Measurements from ENCODE around the gene RGPD6.

GRCh38 chr2:108585019-108585807, 50.9 kb downstream of the LIMS1 start:
- PRO-cap = no peak

- PRO-cap = no peak
Observed at GRCh38 chr2:108616881-108617417, 82.7 kb downstream of the LIMS1 start.

- PRO-cap = no peak
Observed at GRCh38 chr2:108684356-108685461, 34.6 kb upstream of the RANBP2 start.

DNA sequence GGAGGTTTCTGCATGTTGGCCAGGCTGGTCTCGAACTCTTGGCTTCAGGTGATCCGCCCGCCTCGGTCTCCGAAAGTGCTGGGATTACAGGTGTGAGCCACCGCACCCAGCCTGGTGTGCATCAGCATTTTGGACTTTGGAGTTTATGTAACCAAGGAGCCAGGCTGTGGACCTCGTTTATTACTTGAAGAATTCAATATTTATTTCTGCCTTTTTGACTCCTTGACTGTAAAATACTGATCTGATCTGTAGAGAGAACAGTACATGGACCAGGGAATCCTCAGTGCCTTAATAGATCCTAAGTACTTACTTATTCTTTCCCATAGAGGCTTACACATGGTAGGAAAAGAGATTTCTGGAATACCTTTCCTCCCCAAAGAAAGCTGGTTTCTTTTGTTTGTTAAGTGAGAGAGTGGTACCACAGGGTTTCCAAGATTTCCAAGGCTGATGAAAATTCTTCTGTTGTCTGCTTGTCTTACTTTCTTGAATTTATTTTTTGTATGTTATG, 8.6 kb downstream of the RANBP2 start:
- PRO-cap = no peak

DNA sequence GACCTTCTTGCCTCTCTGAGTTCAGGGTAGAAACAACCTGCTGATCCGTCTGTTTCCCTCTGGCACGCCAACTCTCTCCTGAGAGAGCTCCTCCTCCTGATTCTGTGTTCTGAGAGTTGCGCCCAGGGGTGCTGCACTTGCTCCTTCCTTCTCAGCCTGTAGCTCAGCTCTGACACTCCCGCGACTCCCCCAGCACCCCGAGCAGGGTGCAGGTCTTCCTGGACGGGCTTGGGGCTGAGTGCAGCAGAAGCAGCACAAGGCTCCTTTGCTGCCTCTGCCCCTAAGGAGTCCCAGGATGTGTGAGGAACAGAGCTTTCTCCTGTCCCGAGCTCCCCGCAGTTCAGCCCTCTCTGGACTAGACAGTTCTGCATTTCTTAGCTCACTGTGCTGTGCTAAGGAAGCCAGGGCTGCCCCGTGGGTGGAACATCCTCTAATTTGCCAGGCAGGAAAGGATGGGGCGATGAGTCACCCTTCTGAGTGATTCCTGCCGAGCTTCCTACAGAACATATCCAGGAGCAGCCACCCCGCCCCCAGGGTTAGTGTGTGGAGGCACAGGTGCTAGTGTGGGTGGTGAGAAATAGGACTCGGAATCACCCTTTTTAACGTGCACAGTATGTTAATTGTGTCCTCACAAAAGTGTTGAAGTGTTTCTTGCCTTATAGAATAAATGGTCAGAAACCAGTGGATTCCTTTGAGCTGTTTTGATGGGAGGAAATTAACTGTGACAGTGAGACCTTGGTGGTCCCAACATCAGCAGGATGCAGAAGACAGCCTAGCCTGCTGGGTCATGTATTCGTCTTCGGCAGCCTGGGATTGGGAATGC, 203.4 kb downstream of the SH3RF3 start:
- PRO-cap = unidirectional peak, minus-strand start at position 301 of the sequence; unidirectional peak, minus-strand start at position 352 of the sequence

GRCh38 chr2:109352929-109353380, 223.9 kb downstream of the SH3RF3 start:
- PRO-cap = no peak

DNA sequence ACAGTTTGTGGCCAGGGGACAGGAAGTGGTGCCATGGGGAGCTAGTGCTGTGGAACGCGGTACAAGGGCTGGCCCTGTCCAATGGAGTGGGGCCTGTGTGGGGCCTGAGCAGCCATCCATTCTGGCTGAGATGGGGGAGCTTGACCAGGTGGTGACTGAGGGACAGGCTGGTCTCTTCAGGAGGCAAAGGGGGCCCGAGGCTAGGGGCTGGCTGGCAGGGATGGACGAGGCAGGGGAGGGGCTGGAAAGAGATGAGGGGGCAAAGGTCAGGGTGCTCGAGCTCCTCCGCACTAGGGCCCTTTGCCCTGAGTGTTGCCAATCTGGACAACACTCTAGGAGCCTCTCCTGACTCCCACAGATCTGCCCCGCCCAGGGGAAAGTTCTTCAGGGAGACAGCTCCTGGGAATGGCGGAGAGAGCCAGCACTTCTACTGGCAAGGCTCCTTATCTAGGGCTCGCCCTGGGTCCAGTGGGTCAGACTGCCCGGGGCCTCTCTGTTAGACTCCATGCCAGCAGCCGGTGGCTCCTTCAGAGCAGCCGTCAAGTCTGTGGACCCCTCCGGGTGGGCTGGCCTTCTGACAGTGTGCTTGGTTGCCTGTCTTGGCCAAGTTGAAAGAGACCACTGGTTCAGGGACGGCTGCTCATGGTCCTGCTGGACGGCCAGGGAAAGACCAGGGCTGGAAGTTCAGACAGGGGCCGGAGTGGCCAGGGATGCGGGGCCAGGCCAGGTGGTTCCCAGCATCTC, 12.3 kb downstream of the MALL start:
- PRO-cap = no peak

- PRO-cap = no peak
Observed at GRCh38 chr2:110155806-110156407, 40.3 kb upstream of the MALL start.

DNA sequence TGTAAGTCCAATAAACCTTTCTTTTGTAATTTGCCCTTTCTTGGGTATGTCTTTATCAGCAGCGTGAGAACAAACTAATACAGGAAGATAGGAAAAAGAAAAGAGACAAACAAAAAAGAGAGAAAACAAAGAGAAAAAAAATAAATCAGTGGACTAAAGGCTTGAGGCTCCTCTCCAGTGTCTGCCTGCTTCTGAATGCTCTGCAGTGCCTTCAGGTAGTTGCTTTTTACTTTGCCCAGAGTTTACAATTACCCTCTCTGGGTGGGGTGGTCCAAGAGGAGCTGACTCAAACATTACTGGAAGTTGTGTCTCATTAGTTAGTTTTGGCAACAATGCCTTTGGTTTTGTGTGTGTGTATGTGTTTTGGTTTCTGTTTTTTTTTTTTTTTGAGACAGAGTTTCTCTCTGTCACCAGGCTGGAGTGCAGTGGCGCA, 40.8 kb upstream of the MALL start:
- PRO-cap = unidirectional peak, minus-strand start at position 197 of the sequence

GRCh38 chr2:110577017-110577296, at the start of gene RGPD6:
Gene RGPD6 (minus strand): TSS chr2:110577222.
- PRO-cap = no peak

DNA sequence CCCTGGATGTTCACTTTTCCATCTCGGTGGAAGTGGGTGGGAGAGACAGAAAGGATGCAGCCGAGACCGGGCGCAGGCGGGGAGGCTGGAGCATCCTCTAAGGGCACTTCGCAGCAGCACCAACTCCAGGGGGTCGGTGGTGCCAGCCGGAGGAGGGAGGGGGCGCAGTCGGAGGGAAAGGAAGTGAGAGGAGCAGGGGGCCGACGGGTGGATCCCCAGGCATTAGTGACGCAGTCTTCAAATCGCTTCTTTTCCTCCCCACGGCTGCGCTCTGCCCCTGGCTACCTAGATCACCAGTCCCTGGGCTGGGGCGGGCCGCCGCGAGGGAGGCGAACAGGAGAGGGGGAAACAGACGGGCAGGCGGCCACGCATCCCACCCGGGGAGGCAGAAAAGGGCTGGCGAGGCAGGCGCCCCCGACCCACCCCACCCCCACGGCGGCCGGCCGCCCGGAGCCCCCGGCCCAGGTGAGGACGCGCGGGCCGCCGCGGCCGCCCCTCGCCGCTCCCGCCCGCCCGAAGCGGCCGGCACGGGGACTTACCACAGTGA, 33.2 kb upstream of the RGPD6 start:
- PRO-cap = no peak

DNA sequence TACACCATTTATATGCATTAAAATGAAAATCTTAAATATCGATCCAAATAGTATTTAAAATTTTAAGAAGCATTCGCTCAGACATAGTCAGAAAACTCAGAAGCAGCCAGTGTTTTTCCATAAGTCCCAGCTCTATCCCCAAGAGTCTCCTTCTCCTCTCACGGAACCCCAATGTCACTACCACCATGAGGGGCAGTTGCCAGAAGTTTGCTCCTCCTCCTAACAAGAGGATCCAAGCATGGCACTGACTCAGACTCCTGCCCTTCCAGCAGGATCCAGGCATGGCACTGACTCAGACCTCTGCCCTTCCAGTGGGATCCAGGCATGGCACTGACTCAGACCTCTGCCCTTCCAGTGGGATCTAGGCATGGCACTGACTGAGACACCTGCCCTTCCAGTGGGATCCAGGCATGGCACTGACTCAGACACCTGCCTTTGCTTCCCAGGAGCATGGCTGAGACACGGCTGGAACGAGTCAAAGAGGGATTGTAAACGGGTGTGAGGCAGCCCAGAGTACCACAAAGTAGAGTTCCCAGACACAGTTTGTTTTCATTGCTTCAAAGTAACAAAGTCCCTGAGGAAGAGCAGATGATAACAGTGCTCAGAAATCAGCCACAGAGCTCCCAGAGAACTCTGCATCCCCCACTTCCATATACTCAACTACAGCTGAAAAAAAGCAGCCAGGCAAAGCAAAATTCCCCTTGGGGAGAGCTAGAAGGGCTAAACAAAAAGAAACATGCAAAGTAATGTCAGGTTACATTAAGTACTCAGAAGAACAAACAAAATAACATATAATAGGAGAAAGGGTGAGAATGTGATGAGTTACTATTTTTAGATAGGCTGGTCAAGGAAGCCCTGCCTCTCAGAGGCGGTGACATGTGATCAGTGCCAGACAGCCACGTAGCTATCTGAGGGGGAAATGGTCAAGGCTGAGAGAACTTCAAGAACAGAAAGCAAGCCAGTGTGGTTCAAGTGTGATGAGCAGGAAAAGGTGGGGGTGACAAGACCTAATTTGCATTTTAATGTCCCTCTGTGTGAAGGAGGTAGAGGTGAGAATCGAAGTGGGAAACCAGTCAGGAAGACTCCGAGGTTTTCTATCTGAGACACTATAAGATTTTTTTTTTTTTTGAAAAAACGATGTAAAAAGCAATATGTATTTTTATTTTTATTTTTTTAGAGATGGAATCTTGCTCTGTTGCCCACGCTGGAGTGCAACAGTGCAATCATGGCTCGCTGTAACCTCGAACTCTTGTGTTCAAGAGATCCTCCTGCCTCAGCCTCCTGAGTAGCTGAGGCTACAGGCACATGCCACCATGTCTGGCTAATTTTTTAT, 2.9 kb downstream of the BUB1 start:
- PRO-cap = no peak

DNA sequence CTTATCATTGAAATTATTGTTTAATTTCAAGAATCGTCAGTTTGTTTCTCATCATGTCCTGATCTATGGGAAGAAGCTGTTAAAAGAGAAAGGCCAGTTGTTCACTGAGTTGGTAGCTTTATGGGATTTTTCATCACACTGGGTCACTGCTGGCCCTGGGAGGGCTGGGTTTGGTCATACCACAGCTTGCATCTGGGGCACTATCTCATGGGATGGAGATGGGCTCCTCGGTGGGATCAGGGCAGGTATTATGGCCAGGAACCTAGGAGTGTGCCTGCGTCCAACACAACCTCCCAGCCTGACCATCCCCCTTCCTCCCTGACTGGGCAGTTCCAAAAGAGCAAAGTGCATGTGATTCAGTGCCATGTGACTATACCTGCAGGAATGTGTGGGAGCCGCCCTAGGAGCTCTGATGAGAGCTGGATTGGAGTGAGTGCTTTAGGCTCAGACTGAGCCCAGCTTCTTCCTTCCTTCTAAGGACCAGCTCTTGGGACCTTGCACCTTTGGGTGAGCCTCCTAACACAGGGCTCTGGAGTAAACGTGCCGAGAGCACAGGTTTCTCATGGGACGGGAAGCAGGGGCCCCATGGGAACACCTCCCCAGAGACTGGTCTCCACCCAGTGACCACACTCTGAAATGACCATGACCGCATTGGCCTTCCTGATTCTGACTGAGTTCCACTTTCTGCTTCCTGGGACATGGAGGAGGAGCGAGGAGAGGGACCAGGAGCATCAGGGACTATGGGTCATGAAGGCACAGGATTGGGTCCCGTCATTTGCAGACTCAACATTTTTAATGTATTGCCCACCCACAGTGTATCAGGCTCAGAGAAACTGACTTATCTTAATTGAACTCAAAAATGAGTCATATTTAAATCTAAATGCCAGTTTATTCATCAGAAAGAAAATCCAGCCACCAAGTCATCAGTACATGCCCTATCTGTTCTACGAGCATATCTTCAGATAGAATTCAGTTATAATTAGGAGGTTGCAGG, 87.9 kb upstream of the BCL2L11 start:
- PRO-cap = no peak

DNA sequence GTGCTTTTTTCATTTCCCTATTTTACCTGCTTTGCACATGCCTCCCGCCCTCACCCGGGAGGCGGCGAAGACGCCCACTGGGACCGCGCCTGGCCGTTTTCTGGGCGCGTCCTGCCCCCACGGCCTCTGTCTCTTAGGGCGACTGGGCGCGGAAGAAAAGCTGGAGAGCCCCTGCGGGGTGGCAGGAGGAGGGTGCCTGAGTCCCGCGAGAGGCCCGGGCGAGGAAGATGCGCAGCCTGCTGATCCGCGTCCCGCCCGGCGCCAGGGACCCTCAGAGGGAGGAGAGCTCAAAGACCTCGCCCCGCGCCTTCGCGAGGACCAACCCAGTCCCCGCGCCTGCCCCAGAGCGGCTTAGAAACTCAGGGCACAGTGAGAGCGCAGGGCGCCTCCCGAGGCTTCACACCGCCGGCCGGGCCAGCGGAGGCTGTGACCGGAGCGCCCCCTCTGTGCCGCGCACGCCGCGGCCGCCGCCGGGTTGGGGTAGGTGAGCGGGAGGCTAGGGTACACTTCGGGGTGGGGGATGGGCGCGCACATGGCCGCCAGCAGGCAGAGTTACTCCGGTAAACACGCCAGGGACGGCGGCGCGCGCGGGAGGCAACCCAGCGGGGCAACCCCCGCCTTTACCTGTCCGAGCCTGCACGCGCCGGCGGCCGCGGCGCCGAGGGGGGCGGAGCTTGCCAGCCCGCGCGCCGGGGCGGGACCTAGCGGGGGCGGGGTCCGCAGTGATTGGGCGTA, 416 bp upstream of the BCL2L11 start:
- PRO-cap = bidirectional peak, plus-strand start outside the sequence, minus-strand start at position 626 of the sequence

DNA sequence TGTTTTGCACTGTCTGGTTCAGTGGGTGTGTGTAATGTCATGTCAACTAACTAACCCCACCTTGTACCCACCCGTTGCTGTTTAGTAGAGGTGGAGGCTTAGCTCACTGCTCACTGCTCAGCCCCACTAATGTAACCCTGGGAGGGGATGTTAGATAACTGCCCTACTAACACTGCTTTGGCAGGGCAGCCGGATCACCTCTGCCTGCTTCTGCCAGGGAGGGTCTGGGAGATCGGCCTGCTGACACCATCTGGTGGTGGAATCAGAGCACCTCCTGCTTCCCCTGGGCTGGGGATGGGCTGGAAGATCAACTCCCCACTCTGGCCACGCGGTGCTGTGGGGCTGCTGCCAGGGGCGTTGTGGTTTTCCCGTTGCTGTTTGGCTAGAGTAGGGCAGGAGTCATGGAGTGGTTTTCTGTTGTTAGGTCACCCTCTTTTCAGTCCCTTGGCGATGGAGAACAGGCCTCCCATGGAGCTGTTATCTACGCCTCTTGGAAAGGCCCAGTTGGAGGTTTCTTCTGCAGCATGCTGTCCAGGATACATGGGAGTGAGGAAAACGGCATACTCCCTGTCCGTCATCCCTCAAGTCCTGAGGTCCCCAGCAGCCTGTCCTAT, 15.1 kb downstream of the BCL2L11 start:
- PRO-cap = no peak

DNA sequence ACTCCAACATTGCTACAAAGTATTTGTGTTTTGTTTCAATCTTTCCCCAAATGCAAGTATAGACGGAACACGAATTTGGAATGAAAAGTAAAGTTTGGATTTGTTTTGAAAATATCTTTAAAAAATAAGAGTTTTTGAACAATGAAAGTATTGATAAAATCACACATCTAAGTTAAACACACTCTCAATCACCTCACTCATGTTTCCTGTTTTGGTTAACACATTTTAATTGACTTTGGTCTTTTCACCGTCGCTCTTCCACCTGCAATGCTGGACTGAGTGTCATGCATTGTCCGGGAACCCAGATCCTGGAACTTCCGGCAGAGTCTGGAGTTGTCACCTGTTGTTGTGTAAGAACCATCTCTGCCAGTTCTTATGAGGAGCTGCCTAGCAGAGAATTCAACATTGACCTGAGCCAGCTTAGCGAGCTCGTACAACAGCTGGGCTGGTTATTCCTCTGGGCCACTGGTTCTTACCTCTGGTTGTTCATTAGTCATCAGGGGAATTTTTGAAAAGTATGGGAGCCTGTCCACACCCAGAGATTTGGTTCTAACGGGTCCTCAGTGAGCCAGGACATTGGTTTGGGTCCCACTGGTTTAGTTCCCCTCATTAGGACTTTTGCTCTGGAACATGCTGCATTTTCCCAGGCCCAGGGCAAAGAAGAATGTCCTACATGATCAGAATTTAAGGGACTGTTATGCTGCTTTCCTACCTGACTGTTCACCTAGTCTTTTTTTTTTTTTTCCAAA, 75.7 kb downstream of the BCL2L11 start:
- PRO-cap = no peak

DNA sequence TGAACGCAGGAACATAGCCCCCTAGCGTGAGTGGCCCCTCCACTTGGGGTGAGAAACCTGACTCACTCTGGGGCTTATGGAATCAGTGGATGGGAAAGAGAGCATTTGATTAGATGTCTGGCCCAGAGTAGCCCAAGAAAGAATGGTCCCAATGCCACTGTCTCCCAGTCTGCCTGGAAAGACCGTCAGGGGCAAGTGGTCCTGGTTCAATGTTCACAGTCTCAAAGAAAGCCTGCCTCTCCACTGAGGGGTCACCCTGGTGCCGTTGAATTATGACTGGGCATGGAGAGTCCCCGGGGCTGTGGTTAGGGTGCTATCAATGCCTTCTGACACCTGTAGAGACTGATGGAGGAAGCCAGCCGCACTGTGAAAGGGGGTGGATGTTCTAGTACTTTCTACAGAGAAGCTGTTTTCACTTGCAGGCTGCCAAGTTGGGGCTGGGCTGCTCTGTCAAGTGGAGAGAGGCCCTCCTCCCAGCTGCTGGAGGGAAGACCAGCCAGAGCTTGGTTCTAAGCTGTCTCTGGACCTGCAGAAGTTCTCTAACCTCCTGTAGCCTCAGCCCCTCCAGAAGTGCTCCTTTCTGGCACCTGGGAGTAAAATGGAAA, 80.4 kb downstream of the BCL2L11 start:
- PRO-cap = no peak

DNA sequence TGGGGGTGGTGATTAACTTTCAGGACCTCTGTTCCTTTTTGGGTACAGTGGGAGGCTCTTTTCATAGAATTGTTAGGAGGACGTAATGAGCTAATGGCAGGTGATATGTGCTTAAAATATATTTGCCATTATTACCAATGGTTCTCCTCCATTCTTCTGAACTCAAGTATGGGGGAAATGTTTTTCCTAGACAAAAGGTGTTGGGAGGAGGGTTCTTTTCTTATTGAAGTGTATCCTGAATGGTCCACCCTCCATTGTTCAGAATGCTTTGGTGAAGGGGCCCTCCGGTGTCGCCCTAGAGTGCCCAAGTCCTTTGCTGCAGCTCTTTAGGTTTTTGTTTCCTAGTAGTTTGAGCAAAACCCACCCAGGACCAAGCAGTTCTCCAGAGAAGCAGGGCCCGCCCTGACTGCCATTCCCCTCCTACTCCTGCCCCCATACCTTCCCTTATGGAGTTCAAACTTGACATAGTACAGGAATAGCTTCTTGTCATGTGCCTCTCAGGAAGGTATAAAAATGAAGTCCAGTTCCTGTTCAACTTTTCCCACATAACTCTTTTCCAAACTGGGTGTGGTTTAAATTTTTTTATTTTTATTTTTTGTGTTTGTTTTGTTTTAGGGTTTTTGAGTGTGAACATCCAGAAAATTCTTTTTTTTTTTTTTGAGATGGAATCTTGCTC, 5.5 kb downstream of the MERTK start:
- PRO-cap = no peak

DNA sequence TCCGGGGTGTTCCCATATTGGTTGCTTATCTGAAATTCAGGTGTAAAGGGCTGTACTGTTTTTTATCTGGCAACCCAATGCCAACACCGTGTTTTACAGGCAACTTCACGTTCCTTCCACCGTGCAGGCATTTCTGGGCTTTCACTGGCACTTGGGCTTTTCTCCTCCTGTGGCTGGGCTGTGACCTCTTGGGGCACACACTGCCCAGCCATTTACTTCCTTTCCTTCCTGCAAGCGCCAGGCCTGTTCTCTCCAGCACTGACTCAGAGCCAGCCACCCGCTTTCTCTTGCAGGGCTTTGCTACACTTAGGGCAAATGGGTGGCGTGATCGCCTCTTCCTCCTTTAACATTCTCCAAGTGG, 21.7 kb downstream of the MERTK start:
- PRO-cap = no peak

DNA sequence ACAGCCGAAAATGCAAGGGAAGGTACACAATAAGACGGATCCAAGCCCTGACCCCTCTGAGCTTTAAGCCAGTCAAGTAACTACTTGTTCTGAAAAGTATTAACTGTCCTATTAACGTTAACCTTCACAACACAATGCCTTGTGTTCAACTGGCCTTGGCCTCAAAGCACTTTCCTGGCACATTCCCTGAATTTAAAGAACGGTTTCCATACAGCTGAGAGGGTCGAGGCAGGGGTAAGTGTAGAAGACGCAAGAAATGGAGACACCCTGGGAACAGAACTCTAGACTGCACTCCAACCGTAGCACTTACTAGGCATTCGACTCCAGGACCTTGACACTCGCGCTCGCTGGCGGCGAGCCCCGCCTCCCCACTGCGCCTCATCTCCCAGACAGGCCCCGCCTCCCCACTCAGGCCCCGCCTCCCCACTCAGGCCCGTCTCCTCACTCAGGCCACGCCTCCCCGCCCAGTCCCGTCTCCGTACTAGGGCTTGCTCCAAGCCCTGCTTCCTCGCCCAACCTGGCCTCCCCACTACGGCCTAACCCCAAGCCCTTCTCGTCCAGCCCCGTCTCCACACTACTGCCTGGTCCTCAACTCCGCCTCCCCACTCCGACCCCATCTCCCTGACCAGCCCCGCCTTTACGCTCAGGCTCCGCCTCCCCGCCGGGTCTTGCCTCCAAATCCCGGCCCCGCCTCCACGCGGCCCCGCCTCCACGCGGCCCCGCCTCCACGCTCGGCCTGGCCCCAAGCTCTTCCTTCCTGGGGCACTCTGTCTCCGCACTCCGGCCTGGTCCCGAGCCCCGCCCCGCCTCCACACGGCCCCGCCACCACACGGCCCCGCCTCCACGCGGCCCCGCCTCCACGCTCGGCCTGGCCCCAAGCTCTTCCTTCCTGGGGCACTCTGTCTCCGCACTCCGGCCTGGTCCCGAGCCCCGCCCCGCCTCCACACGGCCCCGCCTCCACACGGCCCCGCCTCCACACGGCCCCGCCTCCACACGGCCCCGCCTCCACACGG, 869 bp upstream of the TMEM87B start:
- PRO-cap = bidirectional peak, plus-strand start at position 467 of the sequence, minus-strand start at position 308 of the sequence

Data from left cardiac atrium (tissue), 1 donor.